Measurements from ENCODE around the gene DNAJC19.

- PRO-cap, result no peak
- RAMPAGE, long total RNA, 3 experiments, result no peak in any of the 3 experiments
Observed at GRCh38 chr3:176361917-176362400, 835.3 kb downstream of the TBL1XR1 start.

- PRO-cap, result no peak
- RAMPAGE, long total RNA, 3 experiments, result no peak in any of the 3 experiments
Observed at GRCh38 chr3:176853471-176853922, 343.8 kb downstream of the TBL1XR1 start.

- PRO-cap, result no peak
- RAMPAGE, long total RNA, 3 experiments, result no peak in any of the 3 experiments
Observed at GRCh38 chr3:176950721-176951055, 246.6 kb downstream of the TBL1XR1 start.

- PRO-cap, result no peak
- RAMPAGE, long total RNA, 3 experiments, result no peak in any of the 3 experiments
Observed at GRCh38 chr3:177024003-177024444, 173.3 kb downstream of the TBL1XR1 start.

DNA sequence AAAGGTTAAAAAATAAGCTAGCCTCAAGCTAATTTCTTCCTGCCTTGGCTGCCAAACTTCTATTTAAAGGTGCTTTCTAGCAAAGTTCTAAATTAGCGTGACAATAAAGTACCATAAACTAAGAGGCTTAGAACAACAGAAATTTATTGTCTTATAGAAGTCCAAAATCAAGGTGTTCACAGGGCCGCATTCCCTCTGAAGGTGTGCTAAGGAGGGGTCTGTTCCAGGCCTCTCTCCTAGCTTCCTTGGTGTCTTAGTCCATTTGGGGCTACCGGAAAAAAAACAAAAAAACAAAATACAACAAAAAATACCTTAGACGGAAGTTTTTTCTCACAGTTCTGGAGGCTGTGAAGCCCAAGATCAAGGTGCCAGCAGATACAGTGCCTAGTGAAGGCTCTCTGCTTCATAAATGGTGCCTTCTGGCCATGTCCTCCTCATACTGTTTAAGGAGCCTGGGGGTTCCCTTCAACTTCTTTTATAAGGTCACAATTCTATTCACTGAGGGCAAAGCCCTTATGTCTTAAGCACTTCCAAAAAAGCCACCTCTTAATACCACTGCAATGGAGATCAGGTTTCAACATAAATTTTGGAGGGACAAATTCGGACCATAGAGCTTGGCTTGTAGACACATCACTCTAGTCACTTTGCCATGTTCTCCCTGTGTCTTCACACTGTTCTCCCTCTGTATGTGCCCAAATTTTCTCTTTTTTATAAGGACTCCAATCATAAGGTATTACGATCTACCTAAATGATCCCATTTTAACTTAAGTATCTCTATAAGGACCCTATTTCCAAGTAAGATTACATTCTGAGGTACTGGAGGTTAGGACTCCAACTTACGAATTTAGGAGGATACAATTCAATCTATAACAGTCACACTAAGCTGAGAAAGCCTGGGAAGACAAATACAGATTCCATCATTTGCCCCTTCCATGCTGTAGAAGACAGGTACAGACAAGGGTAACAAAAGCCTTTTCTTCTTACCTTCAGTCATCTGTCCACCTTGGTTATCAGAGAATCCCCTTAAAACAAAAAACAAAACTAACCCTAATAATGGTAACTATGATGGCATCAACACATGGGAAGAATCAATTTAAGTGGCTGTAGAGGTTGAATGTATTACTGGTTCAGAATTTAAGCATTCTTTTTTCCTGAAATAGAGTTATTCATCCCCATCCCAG lies 121.2 kb downstream of the TBL1XR1 start:
- PRO-cap, result no peak
- RAMPAGE, long total RNA, 3 experiments, result no peak in any of the 3 experiments

DNA sequence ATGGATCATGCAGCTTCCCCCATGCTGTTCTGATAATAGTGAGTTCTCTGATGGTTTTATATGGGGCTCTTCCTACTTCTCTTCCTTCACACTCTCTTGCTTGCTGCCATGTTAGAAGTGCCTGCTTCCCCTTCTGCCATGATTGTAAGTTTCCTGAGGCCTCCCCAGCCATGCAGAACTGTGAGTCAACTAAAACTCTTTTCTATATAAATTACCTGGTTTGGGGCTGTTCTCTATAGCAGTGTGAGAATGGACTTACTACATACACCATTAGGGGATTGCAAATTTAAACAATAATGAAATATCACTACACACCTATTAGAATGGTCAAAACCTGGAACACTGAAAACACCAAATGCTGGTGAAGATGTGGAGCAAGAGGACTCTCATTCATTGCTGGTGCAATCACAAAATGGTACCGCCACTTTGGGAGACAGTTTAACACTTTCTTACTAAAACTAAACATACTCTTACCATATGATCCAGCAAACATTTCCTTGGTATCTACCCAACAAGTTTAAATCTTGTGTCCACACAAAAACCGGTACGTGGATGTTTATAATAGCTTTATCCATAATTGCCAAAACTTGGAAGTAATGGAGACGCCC lies 30.7 kb downstream of the TBL1XR1 start:
- PRO-cap, result no peak
- RAMPAGE, long total RNA, 3 experiments, result no peak in any of the 3 experiments

DNA sequence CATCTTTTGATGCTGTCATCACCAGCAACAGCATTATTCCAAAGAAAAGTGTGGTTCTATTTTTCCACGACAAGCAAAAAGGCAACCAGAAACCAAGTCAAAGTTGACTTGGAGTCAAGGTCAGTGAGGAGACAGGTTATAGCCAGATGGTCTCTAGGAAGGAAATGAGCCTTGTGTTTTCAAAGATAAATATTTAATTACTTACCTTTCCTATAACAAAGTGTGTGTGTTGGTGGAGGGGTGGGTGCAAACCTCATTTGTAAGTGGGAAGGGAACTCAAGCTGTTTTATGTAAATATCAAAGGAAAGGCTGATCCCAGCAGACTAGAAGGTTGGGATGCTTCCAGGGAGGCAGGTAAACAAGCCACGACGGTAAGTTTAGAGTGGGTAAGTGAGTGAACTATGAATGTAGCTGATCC lies 81.8 kb upstream of the TBL1XR1 start:
- PRO-cap, result no peak
- RAMPAGE, long total RNA, 3 experiments, result no peak in any of the 3 experiments

GRCh38 chr3:177351920-177352324 lies 154.6 kb upstream of the TBL1XR1 start:
- PRO-cap, result no peak
- RAMPAGE, long total RNA, 3 experiments, result no peak in any of the 3 experiments

- PRO-cap, result no peak
- RAMPAGE, long total RNA, 3 experiments, result no peak in any of the 3 experiments
Observed at GRCh38 chr3:177357264-177357832, 160.1 kb upstream of the TBL1XR1 start.

DNA sequence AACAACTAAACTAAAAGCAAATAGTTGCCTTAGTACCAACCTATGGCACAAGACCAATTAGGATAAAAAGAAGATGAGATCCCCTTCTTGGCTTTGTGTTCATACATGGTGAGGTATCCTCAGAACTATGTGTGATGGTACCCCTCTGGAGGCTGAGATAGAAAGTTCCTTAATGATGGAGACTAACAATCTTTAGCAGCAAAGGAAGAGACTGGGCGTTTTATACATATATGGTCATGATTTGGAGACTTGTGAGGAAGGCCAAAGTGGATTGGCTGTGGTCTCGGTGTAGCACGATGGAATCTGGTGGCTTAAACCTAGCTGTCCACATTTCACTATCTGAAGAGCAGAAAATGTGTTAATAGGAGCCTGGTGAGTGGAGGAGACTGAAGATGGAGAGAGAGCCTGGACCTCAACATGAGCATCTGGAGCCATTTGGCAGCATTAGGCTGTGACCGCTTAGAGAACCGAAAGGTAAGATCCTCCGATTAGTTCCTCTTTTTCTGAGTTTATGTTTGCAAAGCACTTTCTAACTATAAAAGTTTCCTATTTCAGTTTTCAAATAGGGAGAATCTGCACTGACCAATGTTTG lies 244.5 kb upstream of the TBL1XR1 start:
- PRO-cap, result no peak
- RAMPAGE, long total RNA, 3 experiments, result no peak in any of the 3 experiments

DNA sequence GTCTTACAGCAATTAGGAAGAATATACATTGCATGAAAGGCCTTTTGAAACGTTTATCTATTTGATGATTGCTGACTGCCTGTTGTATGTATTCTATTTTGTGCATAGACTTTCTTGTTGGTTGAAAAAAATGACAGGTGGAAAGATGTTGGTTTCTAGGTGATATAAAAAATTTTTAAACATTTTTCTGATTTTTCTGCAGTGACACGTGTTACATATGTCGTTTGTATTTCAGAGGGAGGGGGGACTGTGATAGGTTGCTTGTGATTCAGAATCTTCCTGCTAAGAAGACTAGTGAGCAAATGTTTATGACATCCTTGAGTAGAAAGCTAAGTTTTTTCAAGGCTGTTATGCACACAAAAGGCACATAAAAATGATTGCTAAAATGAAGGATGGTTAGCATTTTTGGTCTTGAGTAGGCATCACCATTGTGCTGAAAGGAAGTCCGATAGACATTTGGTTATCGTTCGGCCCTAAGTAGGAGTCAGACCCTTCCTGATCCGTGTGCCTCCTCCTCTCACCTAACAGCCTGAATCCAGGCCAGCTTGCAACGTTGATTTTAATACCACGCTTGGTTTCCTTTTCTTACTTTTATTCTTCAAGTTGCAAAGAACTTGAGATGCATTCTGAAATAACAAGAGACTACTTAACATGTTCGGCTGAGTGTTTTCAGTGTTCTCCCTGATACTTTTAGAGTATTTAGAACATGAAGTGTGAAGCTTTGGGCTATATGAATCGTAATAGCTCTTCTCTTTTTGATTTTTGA lies 1.5 kb downstream of the ZNF639 start:
- PRO-cap, result no peak
- RAMPAGE, long total RNA, 3 experiments, result no peak in any of the 3 experiments

GRCh38 chr3:179672749-179673354 lies 20.0 kb downstream of the USP13 start:
- PRO-cap, result no peak
- RAMPAGE, long total RNA, 3 experiments, result no peak in any of the 3 experiments

GRCh38 chr3:179719666-179720530 lies 67.1 kb downstream of the USP13 start:
- PRO-cap, result no peak
- RAMPAGE, long total RNA, 3 experiments, result no peak in any of the 3 experiments

- PRO-cap, result no peak
- RAMPAGE, long total RNA, 3 experiments, result no peak in any of the 3 experiments
Observed at GRCh38 chr3:180611394-180611946, 9.5 kb downstream of the TTC14 start.

DNA sequence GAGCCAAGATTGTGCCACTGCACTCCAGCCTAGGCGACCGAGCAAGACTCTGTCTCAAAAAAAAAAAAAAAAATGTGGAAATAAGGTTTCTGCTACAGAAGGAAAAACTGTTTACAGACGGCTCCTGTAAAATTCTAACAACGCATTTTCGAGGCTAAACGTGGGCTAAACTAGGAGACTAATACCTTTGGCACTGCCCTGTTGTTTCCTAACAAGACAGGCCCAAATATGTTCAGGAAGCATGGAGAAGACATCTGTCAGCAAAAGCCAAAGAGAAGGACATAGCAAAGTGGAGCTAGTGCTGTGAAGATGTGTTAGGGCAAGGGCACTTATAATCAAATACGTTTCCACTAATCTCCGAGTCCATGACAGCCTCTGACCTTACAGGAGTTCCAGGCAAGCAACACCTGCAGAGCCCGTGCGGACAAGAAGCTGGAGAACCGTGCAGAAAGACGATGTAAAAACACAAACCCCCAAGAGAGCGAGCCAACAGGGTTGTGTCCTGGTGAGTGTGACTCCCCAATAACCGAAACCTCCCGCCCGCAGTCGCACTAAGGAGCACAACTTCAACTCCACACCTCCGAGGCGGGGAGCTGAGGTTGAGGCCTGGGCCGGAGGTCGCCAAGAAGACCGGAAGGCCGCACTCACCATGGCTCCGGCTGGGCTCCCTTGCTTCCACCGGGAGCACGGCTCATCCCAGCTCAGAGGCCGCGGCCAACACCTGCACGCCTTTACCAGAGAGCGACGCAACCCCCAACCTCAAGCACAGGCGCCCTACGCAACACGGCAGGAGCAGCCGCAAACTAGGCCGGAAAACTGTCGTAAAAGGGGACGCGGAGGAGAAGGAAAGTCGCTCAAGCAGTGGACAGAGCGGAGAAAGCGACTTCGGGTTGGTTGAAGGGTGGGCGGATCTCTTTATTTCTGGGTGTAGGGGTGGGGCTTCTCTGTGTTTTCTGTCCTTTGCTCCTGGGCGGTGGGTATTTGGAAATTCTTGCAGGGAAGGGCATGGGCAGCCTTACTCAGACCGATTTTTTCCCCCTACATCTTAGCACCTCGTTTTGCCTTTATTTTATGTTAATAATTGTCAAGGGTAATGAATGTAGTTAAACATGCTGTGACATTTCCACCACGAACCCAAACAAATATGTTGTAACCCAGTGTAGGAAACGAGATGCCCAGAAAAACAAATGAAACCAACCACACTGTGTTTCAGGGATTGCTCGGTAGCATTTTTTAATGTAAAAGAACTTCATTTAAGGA lies at the start of gene DNAJC19:
DNAJC19 (minus strand) TSS at position 785 of the 1,260 bp plus-strand sequence.
- PRO-cap, result bidirectional peak, plus-strand start at position 980 of the sequence, minus-strand start at position 776 of the sequence
- RAMPAGE, long total RNA, 3 experiments, result start-site peak on the plus strand in 1 of 3 experiments, centred at position 836 of the sequence, 29 reads per replicate; start-site peak on the minus strand in 3 of 3 experiments, centred at positions 772 to 775 of the sequence, 539 to 1,214 reads per replicate

DNA sequence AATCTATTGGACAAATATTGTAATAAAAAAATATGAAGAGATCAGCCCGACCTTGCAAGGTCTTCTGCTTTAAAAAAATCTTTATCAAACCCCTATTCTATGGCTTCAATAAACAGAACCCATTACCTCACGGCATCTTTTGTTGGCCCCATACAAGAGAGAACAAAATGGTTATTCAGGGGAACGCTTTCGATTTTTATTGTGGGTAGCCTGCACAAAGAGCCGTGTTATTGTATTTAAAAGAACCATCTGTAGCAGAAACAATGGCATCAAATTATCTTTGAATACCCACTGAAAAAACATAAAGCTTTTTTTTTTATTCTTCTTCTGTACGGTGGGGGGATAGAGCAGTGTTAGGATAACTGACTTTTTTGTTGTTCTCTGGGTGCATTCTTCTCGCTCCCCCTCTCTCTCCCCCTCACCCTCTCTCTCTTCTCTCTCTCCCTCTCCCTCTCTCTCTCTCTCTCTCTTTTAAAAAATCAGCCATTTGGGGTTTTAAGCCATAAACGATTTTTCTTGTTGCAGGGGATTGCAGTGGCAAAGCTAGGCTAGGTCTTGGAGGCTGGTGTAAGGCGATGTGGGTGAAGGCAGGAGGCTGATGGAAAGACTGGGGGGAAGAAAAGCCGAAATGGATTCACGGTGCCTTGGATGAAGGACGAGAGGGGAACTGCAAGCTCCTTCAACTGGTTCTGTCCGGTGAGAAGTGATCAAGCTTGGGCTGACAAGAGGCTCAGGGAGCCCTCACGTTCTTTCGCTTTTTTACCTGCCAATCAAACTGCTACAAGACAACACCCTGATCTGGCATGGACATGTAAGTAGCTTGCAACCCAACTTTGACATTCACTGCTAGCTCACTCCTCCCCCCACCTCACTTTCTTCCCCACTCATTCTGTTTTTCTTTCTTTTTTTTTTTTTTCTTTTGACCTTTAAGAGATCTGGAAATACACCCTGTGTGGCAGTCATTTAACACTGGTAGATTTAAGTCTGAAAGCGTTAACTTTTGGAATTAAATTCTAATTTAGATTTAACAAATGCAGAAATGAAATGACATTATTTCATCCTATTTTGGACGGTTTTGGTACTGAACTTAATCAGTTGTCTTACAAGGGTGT lies 12.3 kb upstream of the SOX2 start:
- PRO-cap, result unidirectional peak, plus-strand start at position 192 of the sequence; bidirectional peak, plus-strand start at position 843 of the sequence, minus-strand start at position 691 of the sequence
- RAMPAGE, long total RNA, 3 experiments, result start-site peak on the plus strand in 2 of 3 experiments, centred at positions 511 to 520 of the sequence, 14 to 16 reads per replicate

GRCh38 chr3:182425972-182426302 lies 367.4 kb upstream of the ATP11B start:
- PRO-cap, result no peak
- RAMPAGE, long total RNA, 3 experiments, result no peak in any of the 3 experiments

DNA sequence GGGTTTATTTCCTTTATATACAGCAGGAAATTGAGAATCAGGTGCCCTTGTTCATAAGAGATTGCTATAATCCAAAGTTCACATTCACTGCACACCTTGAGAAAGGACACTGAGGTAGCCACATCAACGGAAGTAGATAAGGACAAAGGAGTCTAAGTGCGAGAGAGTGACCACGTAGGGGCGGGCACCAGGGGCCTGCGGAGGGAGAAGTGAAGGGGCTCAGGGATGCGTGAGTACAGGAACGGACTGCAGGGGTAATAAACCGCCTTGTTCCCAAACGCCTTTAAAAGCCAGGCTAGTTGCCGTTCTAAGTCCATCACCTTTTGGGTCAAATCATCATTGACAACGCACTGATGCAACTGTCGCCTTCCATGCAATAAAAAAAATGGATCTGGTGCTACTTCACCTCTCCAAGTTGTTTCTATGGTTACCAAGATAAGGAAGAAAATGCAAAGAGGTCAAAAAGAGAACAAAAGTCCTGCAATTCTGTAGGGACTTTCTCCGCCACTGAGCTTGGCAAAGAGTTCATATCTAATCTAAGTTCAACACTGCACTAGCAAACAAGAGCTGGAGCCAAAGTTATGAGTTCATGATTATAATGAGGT lies 32.7 kb upstream of the ATP11B start:
- PRO-cap, result no peak
- RAMPAGE, long total RNA, 3 experiments, result no peak in any of the 3 experiments

GRCh38 chr3:182873790-182874174 lies 80.5 kb downstream of the ATP11B start:
- PRO-cap, result no peak
- RAMPAGE, long total RNA, 3 experiments, result no peak in any of the 3 experiments

- PRO-cap, result no peak
- RAMPAGE, long total RNA, 3 experiments, result no peak in any of the 3 experiments
Observed at GRCh38 chr3:182895633-182896265, 84.6 kb downstream of the DCUN1D1 start.